Measurements from ENCODE around the genes ZC3H14 and EML5.

DNA sequence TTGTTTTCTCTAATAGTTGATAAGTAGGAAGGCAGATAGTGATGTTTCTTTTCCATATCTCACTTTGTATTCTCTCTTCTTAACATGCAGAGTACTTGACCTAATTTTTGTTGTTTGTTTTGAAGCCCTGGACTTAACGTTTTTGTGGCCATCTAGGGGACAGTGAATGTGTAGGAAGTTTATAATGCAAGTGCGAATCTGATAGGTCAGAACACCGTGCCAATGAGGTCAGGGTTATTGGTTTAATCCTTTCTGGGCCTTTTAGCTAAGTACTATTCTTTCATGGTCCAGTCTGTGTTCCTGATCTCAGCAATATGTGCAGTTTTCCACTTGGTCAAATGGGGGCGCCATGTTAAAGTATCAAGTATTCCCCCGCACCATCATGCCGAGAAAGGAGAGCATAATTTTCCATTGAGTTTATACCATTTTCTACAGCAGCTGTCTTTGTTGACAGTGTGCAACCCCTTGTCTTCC is 1.1 kb downstream of the AHSA1 start:
- PRO-cap, 2 experiments: no peak in any of the 2 experiments
- RAMPAGE, long total RNA, 5 experiments: no peak in any of the 5 experiments

DNA sequence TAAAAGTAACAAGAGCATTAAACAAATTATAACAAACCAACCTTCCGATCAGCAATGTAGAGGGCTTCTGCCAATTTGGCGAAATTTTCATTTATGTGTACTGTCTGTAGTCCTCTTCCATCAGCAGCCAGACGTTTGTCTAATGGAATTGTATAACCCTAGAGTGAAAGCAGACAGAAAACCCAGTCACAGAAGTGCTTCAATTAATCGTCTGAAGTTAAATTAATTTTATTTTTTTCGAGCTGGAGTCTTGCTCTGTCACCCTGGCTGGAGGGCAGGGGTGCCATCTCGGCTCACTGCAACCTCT is 24.5 kb downstream of the SLIRP start:
- PRO-cap, 2 experiments: no peak in any of the 2 experiments
- RAMPAGE, long total RNA, 5 experiments: no peak in any of the 5 experiments

DNA sequence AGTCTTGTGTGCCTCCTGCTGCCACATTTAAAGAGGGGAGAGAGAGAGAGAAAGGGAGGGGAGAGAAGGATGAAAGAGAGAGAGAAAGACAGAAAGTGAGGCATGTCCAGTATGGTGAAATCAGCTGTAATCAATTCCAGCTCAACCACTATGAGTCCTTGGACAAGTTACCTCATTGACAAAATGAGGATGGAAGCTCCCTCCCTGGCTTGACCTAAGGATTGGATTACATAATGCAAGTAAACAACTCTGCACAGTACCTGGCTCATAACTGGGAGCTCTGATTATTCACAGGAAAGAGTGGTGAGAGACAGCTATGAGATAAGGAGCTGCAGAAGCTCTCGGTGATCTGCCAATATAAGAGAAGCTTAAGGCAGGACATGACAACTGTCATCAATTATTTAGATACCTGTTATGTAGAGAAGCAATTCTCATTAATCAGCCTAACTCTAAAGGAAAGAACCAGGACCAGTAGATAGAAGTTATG is 791.7 kb downstream of the DIO2 start:
- PRO-cap, 2 experiments: no peak in any of the 2 experiments
- RAMPAGE, long total RNA, 5 experiments: no peak in any of the 5 experiments

GRCh38 chr14:79759177-79759627 is 452.1 kb downstream of the DIO2 start:
- PRO-cap, 2 experiments: peak in 2 of 2 experiments; most common minus-strand start chr14:79759370 (in 2)
- RAMPAGE, long total RNA, 5 experiments: no peak in any of the 5 experiments

- PRO-cap, 2 experiments: peak in 2 of 2 experiments; most common plus-strand start chr14:80959650 (in 2); most common minus-strand start chr14:80959536 (in 1)
- RAMPAGE, long total RNA, 5 experiments: start-site peak on the minus strand in 3 of 5 experiments, at chr14:80959416-80959578 at its widest, 10 to 16 reads per replicate
Measured at GRCh38 chr14:80959301-80960154, 4.1 kb downstream of the TSHR start.

- PRO-cap, 2 experiments: peak in 2 of 2 experiments; most common plus-strand start chr14:81169878 (in 1); most common minus-strand start chr14:81169755 (in 1)
- RAMPAGE, long total RNA, 5 experiments: start-site peak on the plus strand in 3 of 5 experiments, at chr14:81169712-81170517 at its widest, 13 to 144 reads per replicate; start-site peak on the minus strand in 3 of 5 experiments, at chr14:81170343-81170438 at its widest, 66 to 185 reads per replicate
Measured at GRCh38 chr14:81169603-81170577, 50.9 kb downstream of the GTF2A1 start.

- PRO-cap, 2 experiments: no peak in any of the 2 experiments
- RAMPAGE, long total RNA, 5 experiments: no peak in any of the 5 experiments
Measured at GRCh38 chr14:81203895-81204412, 16.8 kb downstream of the GTF2A1 start.

GRCh38 chr14:81208344-81208875 is 12.3 kb downstream of the GTF2A1 start:
- PRO-cap, 2 experiments: no peak in any of the 2 experiments
- RAMPAGE, long total RNA, 5 experiments: no peak in any of the 5 experiments

- PRO-cap, 2 experiments: peak in 2 of 2 experiments; most common minus-strand start chr14:81385017 (in 2)
- RAMPAGE, long total RNA, 5 experiments: no peak in any of the 5 experiments
Measured at GRCh38 chr14:81384531-81385372, 15.4 kb downstream of the STON2 start.

DNA sequence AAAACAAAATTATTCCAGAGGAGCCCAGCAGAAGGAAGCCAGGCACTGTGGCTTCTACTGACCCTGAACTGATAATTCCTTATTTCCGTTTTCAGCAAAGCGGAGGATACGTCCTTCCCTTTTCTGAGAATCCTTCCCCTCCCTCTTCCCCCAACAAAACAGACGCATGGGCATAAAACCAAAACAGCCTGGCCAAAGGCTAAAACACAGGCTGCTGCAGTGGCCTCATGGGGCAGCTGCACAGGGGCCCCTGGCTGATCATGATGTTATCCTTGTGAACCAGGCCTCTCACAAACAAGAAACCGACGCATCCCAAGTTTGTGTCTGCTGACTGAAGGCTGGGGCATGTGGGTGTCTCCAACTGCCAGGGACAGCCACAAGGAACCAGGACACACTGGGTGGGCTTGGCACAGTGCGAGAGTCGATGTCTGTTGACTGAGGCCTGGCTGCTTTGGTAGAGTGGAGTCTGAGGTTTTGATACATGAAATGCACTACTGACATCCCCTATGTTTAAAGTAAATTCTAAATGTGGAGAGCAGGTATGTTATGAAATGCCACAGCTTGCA is 23.4 kb upstream of the STON2 start:
- PRO-cap, 2 experiments: peak in 1 of 2 experiments; most common minus-strand start position 70 of the sequence (in 1)
- RAMPAGE, long total RNA, 5 experiments: no peak in any of the 5 experiments

- PRO-cap, 2 experiments: no peak in any of the 2 experiments
- RAMPAGE, long total RNA, 5 experiments: no peak in any of the 5 experiments
Measured at GRCh38 chr14:81946894-81947525, 413.4 kb upstream of the SEL1L start.

GRCh38 chr14:83556583-83556828 is 1973.4 kb upstream of the FLRT2 start:
- PRO-cap, 2 experiments: no peak in any of the 2 experiments
- RAMPAGE, long total RNA, 5 experiments: no peak in any of the 5 experiments

GRCh38 chr14:85528907-85529771 is 805 bp upstream of the FLRT2 start:
- PRO-cap, 2 experiments: peak in 2 of 2 experiments; most common plus-strand start chr14:85529236 (in 2); most common minus-strand start chr14:85529096 (in 1)
- RAMPAGE, long total RNA, 5 experiments: no peak in any of the 5 experiments

GRCh38 chr14:85530789-85531758 is 1.1 kb downstream of the FLRT2 start:
- PRO-cap, 2 experiments: peak in 2 of 2 experiments; most common plus-strand start chr14:85531483 (in 2); most common minus-strand start chr14:85531224 (in 1)
- RAMPAGE, long total RNA, 5 experiments: no peak in any of the 5 experiments

GRCh38 chr14:87611588-87611833 is 381.5 kb downstream of the GALC start:
- PRO-cap, 2 experiments: no peak in any of the 2 experiments
- RAMPAGE, long total RNA, 5 experiments: no peak in any of the 5 experiments

- PRO-cap, 2 experiments: no peak in any of the 2 experiments
- RAMPAGE, long total RNA, 5 experiments: no peak in any of the 5 experiments
Measured at GRCh38 chr14:88269679-88270337, 53.3 kb downstream of the KCNK10 start.

GRCh38 chr14:88553914-88554448 is 826 bp downstream of the PTPN21 start:
- PRO-cap, 2 experiments: peak in 2 of 2 experiments; most common plus-strand start chr14:88554157 (in 1); most common minus-strand start chr14:88554099 (in 1)
- RAMPAGE, long total RNA, 5 experiments: no peak in any of the 5 experiments

GRCh38 chr14:88562754-88563739 is at the start of gene ZC3H14:
TSS of gene ZC3H14 (plus strand) at chr14:88563037.
- PRO-cap, 2 experiments: peak in 2 of 2 experiments; most common plus-strand start chr14:88563567 (in 2); most common minus-strand start chr14:88562915 (in 2)
- RAMPAGE, long total RNA, 5 experiments: start-site peak on the plus strand in 4 of 5 experiments, at chr14:88562980-88563075 at its widest, 894 to 1,868 reads per replicate

DNA sequence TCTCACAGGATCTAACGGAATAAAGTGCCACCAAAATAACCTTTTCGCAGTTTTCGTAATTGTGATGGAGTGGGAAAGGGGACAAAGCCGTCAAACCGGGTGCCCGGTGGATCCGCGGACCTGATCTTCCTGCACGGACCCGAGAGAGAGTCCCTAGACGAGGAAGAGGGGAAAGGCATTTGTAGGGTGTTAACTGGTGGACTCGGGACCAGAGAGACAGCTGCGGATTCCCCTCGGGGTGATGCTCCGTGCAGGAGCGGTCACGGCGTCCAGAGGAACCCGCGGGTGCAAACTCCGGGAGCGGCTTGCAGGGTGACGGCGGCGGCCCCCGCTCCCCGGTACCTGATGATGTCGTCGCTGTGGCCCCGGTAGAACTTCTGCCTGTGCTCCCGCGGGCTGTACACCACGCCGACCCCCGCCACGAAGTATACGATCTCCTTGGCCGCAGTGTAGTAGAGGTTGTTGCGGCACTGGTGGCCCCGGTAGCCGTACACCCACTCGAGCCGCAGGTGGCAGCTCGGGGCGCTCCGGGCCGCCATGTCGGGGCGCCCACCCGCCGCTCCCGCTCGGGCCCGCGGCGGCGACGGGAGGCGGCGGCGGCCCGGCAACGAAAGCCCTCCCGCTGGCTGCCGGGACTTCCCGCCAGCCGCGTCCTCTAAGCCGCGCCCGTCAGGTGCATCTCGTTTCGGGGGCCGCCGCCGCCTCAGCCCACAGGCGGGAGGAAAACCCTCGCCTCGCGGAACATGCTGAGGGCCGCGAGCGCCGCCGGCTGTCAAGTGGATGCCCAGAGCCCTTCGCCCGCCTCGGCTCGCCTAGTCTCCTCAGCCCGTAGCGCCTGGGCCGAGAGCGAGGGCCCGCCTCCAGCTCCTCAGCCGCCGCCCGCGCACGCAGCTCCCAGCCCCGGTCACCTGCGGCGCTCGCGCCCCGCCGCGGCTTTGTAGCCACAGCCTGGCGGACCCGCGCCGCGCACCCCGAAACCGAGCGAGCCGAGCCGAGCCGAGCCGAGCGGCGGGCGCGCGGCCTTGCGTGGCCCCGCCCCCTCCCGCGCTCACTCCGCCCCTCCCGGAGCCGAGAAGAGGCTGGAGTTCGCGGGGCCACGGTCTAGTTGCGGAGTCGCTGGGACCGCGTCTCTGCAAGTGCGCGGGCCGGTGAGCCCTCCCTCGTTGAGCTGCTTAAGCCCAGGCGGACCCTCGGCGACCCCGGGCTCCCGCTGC is at the start of gene EML5:
Gene EML5 (minus strand): TSS at position 989 of the 1,214 bp plus-strand sequence.
- PRO-cap, 2 experiments: peak in 2 of 2 experiments; most common plus-strand start position 1,104 of the sequence (in 2); most common minus-strand start position 379 of the sequence (in 2)
- RAMPAGE, long total RNA, 5 experiments: no peak in any of the 5 experiments

- PRO-cap, 2 experiments: no peak in any of the 2 experiments
- RAMPAGE, long total RNA, 5 experiments: no peak in any of the 5 experiments
Measured at GRCh38 chr14:89026813-89027824, 202.7 kb downstream of the TTC8 start.